Hematopoietic multipotent progenitor cell (in vitro differentiated cells): ENCODE results near the genes GPR61, SLC16A4 and ATP5PB.

DNA sequence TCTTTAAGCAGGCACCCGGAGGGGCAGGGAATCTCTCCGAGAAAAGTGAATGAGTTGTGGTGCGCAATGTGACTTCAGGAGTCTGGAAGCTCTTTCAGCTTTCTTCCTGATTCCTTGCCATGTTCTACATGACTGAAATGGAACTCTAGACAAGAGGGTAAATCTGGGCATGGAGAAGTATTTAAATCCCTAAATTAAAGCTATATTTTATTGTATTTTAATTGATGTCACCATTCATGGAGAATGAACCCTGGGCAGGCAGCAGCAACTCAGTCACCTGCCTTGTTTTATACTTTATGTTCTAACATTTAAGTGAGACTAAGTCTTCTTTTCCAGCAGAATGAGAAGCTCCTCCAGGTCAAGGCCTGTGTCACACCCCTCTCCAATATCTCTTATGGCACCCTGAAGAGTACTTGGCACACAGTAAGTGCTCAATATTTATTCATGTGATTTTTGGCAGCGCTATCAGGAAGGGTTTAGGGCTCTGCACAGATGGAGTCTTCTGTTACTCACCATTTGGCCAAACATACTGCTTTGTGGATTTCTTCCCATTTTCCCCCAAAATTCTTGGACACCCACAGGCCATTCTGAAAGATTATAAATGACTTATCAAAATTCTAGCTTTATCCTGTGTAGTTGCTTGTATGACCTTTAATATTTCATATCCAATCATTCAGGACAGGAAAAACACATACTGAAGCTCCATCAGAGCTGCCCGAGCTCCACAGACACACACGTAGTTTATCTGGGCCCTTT is 43.8 kb upstream of the MYBPHL start:
- CAGE, long polyA plus RNA: no peak

DNA sequence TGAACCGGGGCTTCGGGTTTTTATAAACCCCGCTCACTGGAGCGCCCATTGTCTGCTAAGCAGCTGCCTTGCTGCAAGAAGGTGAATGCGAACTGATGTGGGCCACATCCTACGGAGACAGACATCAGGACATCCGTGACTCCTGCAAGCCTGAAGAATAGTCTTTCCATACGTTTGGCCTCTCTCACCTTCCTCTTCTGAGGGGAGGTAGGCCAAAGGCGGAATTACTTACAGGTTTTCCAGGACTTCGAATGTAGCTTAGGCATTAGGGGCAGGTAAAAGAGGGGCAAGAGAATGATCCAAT is 642 bp upstream of the SORT1 start:
- CAGE, long polyA plus RNA: no peak

DNA sequence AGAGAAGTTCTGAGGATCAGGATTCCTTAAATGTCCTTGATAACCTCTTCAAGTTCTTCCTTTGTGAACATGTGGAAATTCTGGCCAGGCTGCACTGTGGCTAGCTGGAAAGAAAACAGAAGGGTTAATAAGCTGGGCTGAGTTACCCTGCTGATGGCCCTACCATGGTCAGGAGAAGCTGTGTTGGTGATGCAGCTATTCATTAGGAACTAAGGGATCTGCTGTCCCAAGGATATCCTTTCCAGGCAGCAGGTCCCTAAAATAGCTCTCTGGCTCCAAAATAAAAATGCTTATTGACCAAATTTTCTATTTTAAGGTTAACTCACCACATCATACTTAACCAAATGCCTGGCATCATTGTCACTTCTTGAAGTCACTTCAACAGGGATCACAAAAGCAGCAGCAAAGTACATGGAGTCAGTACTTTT is 4.3 kb upstream of the SORT1 start:
- CAGE, long polyA plus RNA: no peak

- CAGE, long polyA plus RNA: no peak
Observed at GRCh38 chr1:109423585-109424434, 2.4 kb downstream of the PSMA5 start.

DNA sequence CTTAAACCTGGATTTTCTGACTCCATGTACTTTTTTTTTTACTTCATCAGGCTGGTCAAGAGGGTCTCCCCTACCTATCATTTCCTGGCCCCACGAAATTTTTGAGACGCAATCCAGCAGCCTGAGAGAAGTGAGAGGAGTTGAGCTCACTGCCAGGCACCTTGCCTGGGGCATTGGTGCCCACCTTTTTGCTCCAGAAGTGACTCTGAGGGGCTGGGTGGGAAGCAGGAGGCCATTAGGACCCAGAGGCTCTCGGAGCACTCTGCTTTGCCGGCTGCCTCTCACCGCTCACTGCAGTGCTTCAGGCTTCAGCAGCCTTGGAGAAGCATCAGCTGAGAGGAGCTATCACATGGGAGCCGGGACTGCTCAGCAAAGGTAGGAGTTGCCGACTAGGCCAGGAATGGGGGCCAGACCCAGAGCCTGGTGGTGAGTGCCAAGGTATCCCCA is at the start of gene GPR61:
Gene GPR61, plus strand, starts transcription at position 294 of the 447 bp plus-strand sequence.
- CAGE, long polyA plus RNA: no peak

GRCh38 chr1:109750805-109751270 is 10.0 kb upstream of the GSTM3 start:
- CAGE, long polyA plus RNA: no peak

- CAGE, long polyA plus RNA: no peak
Observed at GRCh38 chr1:109762943-109763421, 741 bp downstream of the EPS8L3 start.

- CAGE, long polyA plus RNA: no peak
Observed at GRCh38 chr1:109852369-109852775, 58.3 kb upstream of the CSF1 start.

GRCh38 chr1:109892372-109892860 is 18.2 kb upstream of the CSF1 start:
- CAGE, long polyA plus RNA: no peak

GRCh38 chr1:109927707-109928491 is 17.2 kb downstream of the CSF1 start:
- CAGE, long polyA plus RNA: no peak

DNA sequence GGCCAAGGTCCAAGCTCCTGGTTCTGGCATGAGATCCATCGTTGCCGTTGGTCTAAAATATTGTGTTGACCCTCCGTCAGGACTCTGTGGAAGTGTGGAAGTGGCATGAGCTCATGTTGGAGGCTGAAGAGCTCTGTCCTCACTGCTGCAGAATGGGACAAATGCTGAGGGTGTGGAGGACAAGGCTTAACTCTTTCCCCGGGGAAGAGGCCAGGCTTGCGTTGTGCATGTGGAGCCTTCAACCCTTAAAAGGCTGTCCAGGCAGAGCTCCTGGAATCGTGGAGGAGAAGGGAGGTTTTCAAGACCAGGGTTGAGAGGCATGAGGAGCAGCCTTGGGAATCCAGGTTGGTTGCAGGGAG is 6.9 kb upstream of the AHCYL1 start:
- CAGE, long polyA plus RNA: no peak

GRCh38 chr1:110030983-110031432 is 3.4 kb upstream of the STRIP1 start:
- CAGE, long polyA plus RNA: no peak

GRCh38 chr1:110337410-110338137 is 1.6 kb upstream of the RBM15 start:
- CAGE, long polyA plus RNA: no peak

DNA sequence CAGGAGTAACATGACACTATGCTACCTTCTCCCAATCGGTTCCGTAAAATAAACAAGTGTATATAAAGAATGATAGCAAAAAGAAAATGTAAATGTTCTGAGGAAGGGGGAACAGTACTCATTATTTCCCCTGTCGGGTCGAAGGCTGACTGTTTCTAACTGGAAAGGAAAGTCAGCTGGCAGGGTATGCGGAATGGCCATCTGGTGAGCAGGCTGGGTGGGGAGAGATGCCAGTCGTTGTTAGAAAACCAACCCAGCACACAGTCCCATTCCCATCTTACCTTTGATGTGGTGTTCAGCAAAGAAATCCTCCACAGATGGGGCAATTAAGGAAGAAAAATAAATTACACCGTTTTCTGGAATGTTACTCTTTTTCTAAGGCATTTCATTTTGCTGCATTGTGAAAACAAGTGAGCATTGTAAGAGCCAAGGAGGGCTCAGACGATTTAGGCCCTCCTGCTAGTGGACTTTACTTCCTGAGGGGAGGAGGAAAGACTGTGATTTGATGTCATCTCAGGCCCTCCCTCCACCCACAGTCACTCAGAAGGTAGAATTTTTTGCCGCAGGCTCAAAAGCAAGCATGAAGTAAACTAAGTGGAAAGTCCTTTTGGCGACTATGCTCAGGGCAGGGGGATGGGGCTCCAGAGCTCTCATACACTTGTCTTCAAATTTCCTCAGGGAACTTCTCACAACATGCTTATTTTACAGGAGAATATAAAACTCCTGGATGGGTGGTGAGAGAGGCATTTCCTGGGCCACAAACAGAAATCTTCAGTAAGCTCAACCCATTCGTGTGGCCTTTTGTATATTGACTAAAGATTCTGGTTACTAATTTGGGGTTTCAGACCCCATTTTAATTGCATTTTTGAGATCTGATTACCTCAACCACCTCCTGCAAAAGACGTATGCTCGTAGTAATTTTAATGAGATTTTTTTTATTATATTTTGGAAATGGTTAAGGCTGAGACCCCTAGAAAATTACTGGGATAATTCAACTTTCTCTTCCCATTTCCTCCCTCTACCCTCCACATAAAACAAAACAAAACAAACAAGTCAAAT is at the start of gene SLC16A4:
Gene SLC16A4, minus strand, starts transcription at position 443 of the 1,059 bp plus-strand sequence.
- CAGE, long polyA plus RNA: no peak

DNA sequence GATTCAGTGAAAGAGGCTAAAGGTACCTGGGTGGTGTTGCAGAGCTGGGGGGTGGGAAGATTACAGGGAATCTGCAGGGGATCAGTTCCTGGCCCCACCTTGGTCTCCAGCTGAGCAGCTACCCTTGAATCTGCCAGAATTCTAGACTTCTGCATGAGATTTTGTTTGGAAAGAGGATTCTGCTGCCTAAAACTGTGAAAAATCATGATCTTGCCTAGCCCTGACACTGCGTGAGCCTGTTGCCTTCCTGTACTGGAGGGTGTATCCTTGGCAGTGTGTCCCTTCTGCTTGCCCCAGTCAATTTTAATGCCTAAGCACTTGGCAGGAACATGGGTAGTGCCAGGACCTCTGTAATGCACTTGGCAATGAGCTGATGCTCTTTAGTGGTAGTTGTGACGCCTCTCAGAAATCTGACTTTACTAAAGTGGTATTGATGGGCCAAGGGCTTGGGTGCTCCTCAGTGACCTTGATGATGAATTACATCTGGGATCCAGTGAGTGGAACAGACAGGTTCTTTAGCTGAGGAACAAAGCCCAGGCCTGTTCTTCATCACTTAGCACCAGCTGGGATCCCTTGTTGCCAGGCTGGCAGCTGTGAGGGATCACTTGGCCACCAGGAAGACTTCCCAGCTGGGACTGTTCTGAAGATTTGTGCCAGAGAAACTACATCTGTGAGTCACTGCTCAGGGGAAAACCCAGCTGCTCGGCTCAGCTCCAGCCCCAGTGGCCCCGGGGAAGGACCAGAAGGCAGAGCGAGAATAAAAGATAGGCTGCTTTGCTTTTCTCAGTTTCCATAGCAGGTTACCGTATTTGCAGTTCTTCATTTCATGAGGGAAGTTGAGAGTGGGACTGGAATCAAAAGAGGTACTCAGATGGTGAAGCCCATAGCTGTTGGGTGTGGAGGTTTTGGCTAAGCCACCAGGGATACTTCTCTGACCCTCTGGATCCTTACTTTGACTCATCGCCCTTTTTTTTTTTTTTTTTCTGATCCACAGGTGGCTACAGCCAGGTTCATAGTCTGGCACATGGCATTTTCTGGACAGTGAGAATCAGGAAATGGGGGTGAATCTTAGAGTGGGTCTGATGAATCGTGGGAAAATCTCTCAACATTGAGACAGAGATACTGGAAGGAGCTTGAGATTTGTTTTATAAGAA is 28.5 kb upstream of the KCNA2 start:
- CAGE, long polyA plus RNA: no peak

GRCh38 chr1:110645970-110646176 is 28.9 kb downstream of the KCNA3 start:
- CAGE, long polyA plus RNA: no peak

DNA sequence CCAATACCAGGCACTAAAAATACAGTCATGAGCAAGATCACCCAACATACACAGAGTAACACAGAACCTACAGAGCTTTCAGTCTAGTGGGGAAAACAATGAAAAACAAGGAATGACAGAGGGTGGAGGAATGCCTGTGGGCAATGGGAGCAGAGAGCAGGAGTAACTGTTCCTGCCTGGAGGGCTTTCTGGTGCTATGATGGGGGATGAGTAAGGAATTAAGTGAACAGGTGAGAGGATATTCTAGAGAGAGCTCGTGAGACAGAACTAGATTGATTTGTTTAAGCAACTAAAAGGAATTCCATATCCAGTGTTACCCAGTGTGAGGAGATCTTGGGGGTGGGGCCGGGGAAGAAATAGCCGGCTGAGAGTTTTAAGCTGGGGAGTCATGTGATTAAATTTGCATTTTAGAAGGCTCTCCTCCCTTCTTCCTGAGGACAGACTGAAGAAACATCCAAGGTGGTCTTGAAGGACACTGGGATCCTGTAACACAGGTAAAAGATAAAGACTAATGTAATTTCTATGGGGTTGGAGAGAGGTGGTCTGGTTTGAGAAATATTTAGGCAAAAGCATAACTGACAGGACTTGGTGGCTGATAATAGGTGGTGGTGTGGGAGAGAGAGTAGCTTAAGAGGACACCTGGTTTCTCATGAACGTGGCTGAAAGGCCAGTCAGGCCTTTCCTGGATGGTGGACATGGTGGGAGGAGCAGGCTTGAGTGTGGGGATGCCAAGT is 2.0 kb upstream of the CD53 start:
- CAGE, long polyA plus RNA: no peak

DNA sequence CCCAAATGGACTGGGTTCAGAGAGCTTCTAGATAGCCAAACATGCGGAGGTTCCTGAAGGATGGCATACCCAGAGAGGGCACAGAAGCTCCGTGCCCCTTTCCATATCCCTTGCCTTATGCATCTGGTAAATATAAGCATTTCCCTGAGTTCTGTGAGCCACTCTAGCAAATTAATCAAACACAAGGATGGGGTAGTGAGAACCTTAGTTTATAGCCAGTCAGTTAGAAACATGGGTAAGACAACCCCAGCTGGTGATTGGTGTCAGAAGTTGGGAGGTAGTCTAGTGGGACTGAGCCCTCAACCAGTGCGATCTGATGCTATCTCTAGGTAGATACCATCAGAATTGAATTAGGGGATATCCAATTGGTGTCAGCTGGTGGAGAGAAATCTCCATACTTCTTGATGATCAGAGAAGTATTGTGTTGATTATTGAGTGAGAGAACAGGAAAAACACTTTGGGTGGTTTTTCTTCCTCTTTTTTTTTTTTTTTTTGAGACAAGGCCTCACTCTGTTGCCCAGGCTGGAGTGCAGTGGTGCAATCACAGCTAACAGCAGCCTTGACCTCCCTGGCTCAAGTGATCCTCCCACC is 7.6 kb downstream of the DRAM2 start:
- CAGE, long polyA plus RNA: no peak

GRCh38 chr1:111161850-111162533 is 22.0 kb downstream of the CEPT1 start:
- CAGE, long polyA plus RNA: no peak

DNA sequence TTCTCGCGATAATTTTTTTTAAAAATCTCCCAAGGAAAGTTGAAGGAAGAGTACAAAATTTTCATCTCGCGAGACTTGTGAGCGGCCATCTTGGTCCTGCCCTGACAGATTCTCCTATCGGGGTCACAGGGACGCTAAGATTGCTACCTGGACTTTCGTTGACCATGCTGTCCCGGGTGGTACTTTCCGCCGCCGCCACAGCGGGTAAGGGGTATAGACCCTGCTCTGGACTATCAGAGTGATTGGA is at the start of gene ATP5PB:
Gene ATP5PB, plus strand, starts transcription at position 87 of the 247 bp plus-strand sequence.
- CAGE, long polyA plus RNA: start-site peak on the plus strand centred at position 113 of the sequence, 53 bp wide, 1,648 reads